Colon Carcinoma Metastatic in the Lung (tissue), 2 donors: ENCODE data around the genes SLCO1A2 and GOLT1B.

- PRO-cap, 2 experiments, result no peak in any of the 2 experiments
These were observed 87.6 kb downstream of the AEBP2 start for GRCh38 chr12:19526767-19527448.

DNA sequence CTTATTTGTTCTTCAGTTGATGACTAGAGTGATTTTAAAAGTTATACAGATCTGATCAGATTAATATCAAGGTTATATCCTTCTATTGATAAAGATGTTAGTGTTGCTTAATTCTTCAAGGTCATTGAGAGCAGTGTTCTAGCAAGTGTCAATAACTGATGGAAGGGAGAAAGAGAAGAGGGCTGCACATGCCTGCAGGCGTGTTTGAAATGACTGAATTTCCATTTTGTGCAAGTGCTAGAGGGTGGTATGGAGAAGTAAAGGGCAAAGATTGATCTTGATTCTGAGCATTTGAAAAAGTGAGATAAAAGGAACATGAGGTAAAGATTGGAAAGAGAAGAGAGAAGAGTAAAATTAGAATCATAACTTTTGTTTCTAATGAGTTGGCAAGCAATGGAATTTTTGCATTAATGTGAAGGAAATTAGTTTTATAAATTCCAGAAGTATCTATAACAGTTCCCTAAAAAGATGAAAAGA is 147.8 kb downstream of the AEBP2 start:
- PRO-cap, 2 experiments, result no peak in any of the 2 experiments

DNA sequence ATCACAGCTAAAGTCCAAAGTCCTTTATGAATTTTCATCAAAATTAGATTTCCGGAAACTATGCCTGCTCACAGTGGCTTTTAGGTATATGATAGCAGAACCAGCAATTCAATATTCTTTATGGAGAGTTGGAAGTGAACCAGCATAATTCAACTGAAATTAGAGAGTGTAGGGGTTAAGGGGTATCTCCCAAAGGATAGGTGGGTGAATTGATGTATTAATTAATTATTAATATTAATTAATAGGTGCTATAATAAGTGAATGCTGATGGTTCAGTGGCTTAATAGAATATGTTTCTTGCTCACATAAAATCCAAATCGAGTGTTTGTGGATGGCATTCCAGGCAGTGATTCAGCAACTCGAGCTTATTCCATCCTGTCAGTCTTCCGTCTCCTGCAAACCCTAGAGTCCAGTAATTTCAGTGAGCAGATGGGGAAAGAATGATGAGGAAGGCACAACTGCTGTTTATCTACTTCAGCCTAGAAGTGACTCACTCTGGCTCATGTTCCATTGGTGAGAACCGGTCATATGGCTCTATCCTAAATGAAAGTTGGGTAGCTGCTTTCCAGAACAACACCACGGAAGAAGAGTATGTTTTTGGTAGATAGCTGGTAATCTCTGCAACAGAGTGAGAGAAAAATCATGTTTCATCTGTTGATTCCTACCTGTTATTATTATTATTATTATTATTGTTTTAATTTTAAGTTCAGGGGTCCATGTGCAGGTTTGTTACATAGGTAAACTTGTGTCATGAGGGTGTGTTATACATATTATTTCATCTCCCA is 421.8 kb upstream of the PDE3A start:
- PRO-cap, 2 experiments, result no peak in any of the 2 experiments

GRCh38 chr12:20272734-20273191 is 95.6 kb upstream of the PDE3A start:
- PRO-cap, 2 experiments, result no peak in any of the 2 experiments

DNA sequence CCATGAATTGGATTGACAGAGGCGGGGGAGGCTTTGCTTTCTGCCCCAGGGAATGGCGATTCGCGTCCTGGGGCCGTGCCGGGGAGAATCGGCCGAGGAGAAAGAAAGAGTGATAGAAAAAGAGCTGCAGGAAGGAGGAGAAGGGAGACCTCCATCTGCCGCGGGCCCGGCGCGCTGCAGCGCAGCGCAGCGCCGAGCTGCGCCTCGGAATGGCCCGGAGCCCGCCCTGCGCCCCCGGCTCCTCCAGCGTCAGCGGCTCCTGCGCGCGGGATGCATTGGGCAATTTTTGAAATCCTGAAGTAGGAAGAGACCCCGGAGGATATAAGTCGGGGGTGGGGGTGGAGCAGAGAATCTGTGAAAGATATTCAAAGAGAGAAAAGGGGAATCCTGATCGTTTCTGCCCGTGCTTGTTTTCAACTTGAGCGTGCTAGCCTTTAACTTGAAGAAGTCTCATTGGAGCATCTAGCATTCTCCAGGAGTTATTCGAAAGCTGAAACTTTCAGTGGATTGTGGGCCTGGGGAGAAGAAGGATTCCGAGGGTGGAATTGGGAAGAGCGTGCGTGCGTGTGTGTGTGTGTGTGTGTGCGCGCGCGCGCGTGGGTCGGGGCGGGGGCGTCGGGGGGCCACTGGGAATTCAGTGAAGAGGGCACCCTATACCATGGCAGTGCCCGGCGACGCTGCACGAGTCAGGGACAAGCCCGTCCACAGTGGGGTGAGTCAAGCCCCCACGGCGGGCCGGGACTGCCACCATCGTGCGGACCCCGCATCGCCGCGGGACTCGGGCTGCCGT is 485 bp downstream of the PDE3A start:
- PRO-cap, 2 experiments, result peak in 2 of 2 experiments; most common plus-strand start position 654 of the sequence (in 1); most common minus-strand start position 211 of the sequence (in 1)

DNA sequence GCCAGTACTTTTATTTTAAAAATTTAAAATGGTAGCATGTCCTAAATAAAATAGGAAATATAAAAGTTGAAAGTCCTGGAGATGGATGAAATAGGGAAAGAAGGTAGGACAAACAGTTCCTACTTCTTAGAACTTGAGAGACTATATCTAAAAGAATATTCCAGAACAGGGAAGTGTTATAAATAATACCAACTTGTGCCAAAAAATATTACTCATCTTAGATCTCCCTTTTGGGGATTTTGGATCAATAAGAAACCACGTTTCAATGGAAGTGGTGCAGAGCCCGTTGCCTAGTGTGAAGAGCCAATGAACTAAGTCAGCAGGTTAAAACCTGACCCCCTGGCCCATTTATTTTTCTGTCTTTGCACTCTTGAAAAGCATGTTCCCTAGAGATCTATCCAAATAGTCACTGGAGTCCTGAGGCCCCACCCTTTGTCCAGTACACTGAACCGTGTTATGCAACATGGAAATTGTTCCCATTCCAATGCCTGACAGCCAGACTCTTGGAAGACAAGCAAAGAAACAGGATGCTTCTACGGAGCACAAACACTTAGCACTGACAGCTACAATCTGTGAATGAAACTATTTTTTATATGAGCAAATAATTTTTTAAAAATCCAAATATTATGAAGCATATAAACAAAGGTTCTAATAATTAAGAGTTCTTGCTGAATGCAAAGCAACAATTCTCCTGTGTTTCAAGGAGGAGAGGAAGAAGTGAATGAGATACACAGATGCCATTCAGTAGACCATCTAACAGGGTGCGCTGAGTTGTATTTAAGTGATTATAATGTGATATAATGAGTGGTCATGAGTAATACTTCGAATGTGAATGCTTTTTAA is 97.6 kb downstream of the PDE3A start:
- PRO-cap, 2 experiments, result no peak in any of the 2 experiments

DNA sequence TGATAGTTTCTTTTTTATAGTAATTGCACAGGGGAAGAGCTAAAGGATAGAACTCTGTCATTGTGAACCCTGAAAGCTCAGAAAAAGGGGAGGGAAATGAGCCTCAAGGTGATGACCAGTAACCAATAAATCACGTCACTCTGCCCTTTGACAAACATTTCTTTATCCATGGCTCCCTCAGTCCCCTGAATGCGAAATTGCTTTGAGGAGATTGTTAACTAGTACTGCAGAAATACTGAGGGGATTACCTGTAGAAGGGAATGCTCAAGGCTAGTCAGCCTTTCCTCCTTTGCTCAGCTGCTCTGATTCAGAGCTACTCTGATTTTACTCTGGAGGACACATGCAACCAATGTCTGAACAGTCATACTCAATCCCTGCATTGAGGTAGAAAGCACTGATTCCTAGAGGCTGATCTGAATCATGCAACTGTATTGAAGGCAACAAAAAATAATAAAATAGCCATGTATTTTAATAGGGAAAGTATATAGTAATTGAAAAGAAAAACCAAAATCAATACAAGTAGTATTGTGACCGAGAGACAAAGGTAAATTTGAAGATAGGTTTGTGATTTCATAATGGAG is 24.7 kb downstream of the SLCO1B1 start:
- PRO-cap, 2 experiments, result no peak in any of the 2 experiments

- PRO-cap, 2 experiments, result no peak in any of the 2 experiments
These were observed at the start of gene SLCO1A2 for GRCh38 chr12:21334652-21335089. Gene SLCO1A2, minus strand, starts transcription at chr12:21334917.

DNA sequence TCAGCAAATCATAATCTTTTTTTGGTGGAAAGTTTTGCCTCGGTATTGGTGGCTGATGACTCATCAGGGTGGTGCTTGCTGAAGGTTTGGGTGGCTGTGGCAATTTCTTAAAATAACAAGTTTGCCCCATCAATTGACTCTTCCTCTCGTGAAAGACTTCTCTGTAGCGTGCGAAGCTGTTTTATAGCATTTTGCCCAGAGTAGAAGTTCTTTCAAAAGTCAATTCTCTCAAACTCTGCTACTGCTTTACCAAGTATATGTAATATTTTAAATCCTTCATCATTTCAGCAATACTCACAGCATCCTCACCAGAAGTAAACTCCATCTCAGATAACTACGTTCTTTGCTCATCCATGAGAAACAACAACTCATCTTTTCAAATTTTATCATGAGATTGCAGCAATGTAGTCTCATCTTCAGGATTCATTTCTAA is 19.1 kb downstream of the PYROXD1 start:
- PRO-cap, 2 experiments, result no peak in any of the 2 experiments

GRCh38 chr12:21501731-21502437 is at the start of gene GOLT1B:
Gene GOLT1B, plus strand, starts transcription at chr12:21501789.
- PRO-cap, 2 experiments, result peak in 2 of 2 experiments; most common plus-strand start chr12:21501789 (in 1); most common minus-strand start chr12:21502327 (in 1)

DNA sequence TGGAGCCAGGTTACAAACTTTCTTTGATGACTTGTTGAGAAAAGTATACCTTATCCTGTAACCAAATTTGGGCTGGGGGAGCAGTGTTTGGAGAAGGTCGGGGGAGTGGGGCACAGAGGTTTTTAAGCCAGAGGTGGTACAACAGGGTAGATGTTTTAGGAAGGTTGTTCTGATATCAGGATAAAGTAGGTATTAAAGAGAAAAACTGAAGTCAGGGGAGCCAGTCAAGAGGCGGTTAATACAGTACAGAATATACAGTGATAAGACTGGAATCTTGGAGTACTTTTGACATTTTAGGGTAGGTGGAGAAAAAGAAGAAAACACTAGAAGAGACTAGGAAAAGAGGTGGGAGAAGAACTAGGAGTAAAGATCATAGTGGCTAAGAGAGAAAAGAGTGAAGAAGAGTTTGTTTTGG is 8.3 kb downstream of the GOLT1B start:
- PRO-cap, 2 experiments, result no peak in any of the 2 experiments

GRCh38 chr12:21615405-21615621 is 10.7 kb upstream of the GYS2 start:
- PRO-cap, 2 experiments, result no peak in any of the 2 experiments

GRCh38 chr12:21775354-21776021 is 982 bp upstream of the KCNJ8 start:
- PRO-cap, 2 experiments, result no peak in any of the 2 experiments

DNA sequence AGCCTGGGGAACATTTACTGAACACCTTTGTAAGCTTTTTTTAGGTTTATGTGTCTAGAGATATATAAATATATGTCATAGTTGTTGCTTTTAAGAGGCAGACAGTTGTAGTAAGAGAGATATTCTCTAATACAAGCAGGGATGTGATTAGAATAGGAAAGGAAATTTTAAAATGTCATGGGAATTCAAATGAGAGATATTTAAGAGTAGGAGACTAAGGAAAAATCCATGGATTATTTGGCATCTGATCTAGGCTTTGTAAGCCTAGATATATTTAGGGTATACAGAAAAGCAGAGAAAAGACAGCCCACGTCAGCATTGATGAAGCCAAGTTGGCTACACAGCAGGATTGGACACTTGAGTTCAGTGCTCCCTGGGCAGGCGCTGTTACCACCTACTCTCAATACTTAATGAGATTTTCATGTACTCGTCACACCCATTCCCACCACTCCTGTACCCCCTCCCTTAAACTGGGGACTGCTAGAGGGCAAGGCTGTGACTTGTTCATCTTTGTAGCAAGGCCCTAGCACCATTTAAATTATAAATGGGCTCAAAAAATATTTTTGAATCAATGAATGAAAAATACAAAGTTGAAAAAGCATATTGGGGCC is 1.7 kb upstream of the KCNJ8 start:
- PRO-cap, 2 experiments, result no peak in any of the 2 experiments

GRCh38 chr12:21891475-21892303 is 49.5 kb downstream of the ABCC9 start:
- PRO-cap, 2 experiments, result no peak in any of the 2 experiments

DNA sequence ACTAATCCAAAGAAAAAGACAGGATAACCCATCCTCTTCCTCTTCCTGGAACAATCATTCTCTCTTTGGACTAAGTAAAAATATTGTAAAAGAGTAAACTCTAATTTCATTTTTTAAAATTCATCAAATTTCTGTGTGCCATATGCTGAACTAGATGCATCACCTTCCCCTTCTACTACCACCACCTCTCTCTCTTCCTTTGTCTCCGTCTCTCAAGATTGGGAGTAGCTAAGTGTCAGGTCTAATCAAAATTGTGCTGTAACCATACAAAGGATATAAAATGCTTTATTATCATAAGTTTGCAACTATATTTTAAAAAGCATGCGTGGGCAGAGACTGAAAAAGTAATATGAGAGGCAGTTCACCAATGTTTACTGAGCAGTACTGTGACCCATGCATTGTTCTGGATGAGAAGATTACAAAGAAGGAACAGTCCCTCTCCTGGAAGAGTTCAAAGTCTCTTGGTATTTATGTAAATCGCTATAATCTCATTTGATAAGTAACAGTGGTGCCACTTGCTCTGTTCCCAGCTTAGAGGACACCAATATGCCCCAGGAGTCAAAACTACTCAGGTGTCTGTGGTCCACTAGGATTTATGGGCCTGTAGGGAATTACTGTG is 2.2 kb upstream of the CMAS start:
- PRO-cap, 2 experiments, result peak in 1 of 2 experiments; most common plus-strand start position 561 of the sequence (in 1); most common minus-strand start position 400 of the sequence (in 1)

DNA sequence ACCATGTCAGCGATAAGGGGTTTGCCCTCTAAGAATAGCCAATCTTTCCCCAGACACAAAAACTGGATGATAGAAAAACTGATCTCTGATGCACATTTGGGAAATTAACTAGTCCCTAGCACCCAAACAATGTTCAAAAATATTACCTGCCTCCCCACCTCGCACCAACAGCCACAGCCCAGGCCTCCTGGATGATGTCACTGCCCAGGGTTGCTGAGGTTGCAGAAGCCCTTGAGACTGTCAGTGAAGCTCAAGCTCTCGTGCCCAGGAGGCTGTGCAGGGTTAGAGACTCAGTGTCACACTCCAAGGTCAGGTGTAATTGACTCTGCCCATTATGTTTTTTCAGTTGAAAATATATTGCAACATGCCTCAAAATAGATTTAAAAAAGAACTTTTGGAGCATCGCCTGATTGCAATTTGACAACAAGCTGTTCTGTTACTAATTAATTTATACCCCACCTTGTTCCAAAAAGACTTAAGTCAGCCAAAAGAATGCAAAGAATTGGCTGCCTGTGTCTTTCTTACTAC is 72.2 kb downstream of the CMAS start:
- PRO-cap, 2 experiments, result no peak in any of the 2 experiments

GRCh38 chr12:22321680-22322008 is 12.9 kb downstream of the ST8SIA1 start:
- PRO-cap, 2 experiments, result no peak in any of the 2 experiments

DNA sequence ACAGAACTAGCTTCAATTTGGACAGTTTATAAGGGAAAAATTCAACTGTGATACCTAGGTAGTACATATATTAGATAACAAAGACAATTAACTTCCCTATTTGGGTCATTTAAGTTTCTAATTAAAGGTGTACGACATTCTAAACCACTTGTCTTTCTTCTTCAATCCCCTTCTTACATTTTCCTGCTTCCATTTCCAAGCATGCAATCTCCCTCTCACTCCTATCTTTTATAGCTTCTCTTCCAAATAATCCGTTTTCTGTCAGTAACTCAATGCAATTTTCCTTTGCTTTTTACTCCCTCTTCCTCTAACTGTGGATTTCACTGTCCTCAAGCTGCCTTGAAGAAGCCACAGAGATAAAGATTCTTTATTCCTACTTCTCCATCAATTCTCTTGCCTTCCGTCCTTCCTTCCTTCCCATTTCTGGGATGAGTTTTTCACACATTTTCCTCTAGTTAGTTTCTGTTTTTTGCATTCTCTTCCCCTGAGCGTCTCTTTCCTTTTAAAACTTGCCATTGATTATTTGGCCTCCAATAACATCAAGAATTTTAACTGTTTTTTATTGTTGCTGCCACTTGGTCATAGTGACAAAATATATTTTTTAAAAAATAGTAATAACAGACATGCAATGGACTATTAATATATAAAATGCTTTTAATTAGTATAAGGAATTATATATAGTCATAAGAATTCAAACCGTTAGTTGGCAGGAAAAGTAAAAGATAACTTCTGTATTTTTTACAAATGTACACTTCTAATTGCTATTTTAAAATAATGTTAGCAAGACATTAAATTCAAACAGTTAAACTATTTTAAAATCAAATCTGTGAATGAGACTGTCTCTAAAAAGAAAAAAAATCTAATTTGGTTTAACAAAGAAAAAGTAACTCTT is 79.9 kb downstream of the C2CD5 start:
- PRO-cap, 2 experiments, result no peak in any of the 2 experiments

DNA sequence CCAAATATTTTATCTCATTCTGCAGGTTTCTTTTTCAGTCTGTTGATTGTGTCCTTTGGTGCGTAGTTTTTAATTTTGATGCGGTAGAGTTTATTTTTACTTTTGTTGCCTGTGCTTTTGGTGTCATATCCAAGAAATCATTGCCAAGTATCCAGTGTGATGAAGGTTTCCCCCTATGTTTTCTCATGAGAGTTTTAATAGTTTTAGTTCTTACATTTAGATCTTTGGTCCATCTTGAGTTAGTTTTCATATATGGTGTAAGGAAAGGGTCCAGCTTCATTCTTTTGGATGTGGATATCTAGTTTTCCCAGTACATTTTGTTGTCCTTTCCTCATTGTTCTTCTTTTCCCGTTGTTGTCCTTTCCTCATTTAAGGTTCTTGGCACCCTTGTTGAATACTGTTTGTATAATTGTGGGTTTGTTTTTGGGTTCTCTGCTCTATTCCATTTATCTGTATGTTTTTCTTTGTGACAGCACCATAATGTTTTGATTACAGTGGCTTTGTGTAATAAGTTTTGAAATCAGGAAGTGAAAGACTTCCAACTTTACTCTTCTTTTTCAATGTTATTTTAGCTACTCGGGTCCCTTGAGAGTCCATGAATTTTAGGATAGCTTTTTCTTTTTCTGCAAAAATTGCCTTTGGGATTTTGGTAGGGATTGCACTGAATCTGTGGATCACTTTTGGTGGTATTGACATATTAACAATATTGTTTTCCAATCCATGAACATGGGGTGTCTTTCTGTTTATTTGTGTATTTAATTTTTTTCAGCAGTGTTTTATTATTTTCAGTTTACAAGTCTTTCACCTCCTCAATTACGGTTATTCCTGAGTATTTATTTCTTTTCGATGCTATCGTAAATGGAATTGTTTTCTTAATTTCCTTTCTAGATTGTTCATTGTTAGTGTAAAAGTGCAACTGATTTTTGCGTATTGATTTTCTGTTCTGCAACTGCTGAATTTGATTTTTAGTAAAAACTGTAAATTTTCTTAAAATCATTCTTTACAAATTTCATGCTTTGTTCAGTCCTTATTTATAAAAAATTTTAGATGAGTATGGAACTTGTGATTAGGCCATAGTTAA is 28.1 kb downstream of the ETNK1 start:
- PRO-cap, 2 experiments, result no peak in any of the 2 experiments